REH cell (cell line): Measurements from ENCODE around the gene AOAH.

- PRO-cap = no peak
These were observed 36.9 kb downstream of the GARS1 start for GRCh38 chr7:30631368-30632155.

DNA sequence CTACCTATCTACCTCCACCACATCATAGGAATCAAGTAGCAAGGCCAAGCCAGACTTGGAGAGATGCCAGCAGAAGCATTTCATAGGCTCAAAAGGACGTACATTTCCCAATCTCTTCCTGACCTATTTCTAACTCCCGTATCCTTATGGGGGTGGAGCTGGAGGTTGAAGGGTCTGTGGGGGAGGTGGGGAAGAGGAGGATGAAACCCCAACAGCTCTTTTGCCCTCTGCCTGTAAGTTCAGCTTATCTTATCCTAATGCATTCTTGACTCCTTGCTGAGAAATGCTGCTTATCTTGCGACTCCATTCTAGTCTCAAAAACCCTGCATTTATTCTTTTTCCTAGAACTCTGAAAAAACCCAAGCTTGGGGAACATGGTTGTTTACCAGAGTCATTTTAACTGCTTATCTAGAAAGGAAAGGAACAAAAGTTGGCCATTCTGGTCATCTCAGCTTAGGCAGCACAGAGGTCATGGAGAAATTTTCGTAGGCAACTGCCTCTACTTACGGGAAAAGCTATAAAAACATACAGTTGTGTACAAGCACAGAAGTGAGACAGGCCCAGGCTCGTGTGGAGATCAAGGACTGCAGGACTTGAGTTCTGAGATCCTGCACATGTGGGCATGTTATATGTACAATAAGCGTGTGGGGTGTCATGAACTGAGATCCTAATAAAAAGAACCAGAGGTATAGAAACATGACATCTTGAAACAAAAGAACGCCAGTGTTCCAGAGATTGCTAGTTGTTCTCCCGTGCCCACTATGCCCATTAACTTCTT, 9.4 kb downstream of the INMT start:
- PRO-cap = no peak

- PRO-cap = no peak
These were observed 65.9 kb upstream of the AQP1 start for GRCh38 chr7:30845595-30846232.

GRCh38 chr7:30846233-30846833, 65.3 kb upstream of the AQP1 start:
- PRO-cap = no peak

DNA sequence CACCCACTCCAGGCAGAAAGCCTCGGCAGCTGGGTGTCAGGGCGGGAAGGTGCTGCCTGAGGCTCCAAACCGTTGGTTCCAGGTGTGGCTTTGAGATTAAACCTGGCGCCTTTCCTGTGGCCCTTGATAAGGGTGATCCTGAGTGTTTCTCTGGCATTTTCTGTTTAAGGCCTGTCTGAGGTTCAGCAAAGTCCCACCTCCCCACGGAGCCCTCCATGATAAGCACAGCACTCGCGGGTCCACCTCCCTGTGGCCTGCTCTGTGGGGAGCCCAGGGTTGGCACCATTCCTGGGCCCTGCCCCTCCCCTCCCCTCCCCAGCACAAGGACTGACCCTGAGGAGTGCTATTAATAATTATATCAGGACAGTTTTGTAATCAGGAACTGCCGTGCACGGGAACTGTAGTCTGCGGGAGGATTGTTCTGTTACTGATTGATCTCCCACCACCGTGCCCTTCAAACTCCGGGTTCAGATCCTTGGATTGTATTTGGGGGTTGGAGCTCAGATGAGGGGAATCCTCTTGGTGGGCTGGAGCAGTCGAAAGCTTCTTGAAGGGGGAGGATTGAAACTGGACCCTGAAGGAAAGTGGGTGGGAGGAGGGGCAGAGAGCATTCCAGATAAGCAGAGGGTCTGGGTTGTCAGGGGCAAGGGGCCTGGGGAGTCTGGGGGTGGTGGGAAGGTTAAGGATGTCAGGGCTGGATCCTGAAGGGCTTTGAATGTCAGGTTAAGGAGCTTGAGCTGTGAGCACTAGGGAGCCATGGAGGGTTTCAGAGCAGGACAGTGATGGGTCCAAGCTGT, 14.3 kb upstream of the AQP1 start:
- PRO-cap = no peak

DNA sequence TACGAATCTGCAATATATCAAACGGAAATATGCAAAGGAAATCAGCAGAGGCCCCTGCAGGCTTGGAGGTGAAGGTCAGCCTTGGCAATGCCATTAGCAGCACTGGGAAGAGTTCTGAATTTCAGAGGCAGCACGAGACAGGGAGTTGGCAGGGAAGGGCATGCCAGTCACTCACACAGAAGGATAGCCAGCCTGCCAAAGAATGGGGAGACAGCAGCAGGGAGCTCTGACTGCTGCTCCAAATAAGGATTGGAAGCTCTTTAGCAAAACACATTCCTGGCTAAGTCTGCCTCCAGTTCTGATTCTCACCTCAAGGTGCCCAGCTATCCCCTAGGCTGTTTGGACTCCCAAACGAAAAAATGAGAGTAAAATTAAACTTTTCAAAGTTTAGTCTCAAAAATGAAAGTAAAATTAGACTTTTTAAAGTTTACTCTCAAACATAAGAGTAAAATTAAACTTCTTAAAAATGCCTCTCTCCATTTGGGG, 188.0 kb downstream of the PDE1C start:
- PRO-cap = no peak

GRCh38 chr7:32509733-32510385, 14.6 kb downstream of the AVL9 start:
- PRO-cap = no peak

- PRO-cap = no peak
These were observed 182.4 kb downstream of the AVL9 start for GRCh38 chr7:32677692-32677987.

DNA sequence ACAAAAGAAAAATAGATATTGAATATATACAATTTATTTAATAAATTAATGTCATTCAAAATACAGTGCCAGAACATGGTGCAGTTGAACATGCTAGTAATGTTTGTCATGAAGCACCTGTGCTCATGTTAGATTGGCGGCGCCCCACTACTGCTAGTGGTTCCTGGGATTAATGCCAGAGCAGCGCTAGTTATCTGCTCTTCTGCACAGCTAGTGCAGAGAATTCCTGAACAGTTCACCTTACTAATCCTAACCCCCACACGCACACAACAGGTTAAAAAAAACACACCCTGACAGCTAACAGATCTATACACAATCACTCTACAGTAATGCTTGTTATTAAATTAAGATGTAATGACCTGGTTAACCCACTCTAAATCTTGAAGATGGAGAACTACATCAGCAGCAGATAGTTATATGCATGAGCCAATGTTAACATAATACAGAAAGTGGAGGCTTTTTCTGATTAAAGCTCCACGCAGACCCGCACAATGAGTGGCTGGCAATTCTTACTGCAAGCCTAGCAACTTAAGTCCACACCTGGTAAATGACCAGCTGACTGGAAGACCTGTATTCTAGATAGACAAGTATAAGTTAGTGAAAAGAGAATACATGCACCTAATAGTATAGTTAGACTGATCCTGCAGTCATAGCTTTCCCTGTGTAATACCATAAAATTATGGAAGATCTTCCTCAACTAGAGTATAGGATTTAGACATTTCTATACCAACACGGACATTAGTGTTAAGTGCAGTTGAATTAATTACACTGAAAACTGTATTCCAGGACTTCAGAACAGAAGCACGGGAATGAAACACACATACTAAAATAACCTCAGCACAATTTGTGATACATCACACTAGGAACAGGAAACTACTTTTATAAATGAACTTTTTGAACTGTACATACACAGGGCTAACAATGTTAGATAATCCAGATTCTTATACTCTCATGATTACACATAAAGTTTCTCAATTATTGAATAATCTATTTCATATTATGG, 23.1 kb downstream of the KBTBD2 start:
- PRO-cap = no peak

- PRO-cap = no peak
These were observed 350.6 kb upstream of the BMPER start for GRCh38 chr7:33554672-33555185.

- PRO-cap = no peak
These were observed 59.7 kb upstream of the TBX20 start for GRCh38 chr7:35313673-35313882.

DNA sequence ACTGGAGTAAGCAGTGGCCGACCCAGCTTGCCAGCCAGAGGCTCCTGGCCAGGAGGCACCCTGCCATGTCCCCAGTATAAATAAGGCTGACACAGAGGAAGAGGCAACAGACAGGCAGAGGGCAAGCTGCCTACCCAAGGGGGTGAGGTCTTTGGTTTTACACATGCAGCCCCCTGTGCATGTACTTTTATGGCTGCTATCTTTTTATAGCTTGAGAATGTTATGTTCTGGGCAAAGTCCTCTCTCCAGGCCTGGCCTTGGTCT, 102.7 kb upstream of the TBX20 start:
- PRO-cap = no peak

- PRO-cap = no peak
These were observed 33.9 kb downstream of the HERPUD2 start for GRCh38 chr7:35660963-35661486.

DNA sequence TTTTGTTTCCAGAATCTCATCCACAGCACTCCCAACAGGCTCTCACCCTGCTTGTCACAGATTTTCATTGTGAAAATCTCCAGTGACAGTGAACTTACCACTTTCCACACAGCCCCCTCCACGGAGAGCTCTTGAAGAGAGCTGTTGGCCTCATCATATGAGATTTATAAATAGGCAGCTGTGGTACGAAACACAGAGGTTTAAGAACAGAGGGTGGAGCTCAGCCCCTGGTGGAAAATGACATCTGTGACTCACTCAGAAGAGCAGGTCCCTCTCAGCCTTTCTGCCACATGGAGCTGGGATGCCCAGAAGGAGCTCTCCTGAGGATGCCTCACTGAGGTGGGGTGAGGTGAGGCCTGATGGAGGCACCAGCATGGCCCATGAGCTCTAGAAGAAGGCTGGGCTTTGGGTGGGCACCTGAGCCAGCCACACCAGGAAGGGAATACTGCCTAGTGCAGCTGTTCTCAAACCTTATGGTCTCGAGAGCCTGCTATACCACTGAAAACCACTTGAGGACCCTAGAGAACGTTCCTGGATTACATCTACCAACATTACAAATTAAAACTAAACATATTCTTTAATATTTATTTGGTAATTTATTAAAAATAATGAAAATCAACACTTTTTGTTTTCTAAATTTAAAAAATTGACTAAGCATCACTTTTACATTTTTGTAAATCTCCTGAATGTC, 25.8 kb upstream of the EEPD1 start:
- PRO-cap = no peak

GRCh38 chr7:36191233-36192035, 38.4 kb downstream of the EEPD1 start:
- PRO-cap = no peak

- PRO-cap = no peak
These were observed 66.4 kb downstream of the EEPD1 start for GRCh38 chr7:36219217-36220093.

- PRO-cap = no peak
These were observed 74.0 kb downstream of the EEPD1 start for GRCh38 chr7:36226850-36227734.

DNA sequence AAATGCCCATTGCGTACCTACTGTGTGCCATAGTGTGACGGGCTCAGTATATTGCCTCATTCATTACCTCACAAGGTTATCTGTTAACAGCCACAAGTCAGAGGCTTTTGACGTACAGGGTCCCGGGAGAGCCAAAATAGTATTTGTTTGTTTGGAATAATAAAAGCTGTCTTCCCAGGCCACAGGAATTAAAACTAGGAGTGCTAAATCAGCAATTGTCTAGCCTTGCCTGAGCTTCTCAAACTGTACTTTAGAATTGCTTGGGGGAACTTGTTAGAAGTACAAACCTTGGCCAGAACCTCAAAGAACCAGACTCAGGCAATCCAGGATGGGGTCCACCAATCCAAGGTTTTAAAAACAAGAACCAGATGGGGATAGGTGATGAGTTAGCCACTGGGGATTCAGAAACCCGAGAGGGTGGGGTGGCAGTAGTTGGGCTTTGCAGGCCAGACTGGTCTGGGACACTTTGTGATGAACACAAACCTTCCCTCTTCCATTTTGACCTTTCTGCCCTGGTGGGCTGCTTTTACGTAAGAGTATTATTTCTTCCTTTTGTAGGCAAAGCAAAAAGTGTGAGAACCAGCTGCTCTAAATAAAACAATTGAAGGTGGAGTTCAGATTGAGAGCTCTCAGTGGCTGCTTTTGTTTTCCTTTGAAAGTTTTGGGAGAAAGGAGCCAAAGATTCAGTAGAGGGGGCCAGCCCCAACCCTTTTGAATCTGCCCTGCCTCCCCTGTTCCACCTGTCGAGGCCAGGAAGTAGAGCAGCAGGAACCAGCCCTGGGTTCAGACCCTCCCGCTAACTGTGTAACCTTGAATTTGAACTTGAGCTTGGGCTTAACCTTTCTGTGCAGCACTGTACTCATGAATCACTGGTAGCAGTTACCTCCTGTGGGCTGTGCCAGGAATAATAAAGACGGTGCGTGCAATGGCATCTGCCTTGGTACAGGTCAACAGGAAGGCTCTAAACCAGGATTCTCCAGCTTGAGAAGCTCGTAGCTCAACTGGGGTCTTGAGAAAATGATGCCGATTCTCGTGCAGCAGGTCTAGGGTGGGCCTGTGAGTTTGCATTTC, 90.2 kb downstream of the MATCAP2 start:
- PRO-cap = no peak

DNA sequence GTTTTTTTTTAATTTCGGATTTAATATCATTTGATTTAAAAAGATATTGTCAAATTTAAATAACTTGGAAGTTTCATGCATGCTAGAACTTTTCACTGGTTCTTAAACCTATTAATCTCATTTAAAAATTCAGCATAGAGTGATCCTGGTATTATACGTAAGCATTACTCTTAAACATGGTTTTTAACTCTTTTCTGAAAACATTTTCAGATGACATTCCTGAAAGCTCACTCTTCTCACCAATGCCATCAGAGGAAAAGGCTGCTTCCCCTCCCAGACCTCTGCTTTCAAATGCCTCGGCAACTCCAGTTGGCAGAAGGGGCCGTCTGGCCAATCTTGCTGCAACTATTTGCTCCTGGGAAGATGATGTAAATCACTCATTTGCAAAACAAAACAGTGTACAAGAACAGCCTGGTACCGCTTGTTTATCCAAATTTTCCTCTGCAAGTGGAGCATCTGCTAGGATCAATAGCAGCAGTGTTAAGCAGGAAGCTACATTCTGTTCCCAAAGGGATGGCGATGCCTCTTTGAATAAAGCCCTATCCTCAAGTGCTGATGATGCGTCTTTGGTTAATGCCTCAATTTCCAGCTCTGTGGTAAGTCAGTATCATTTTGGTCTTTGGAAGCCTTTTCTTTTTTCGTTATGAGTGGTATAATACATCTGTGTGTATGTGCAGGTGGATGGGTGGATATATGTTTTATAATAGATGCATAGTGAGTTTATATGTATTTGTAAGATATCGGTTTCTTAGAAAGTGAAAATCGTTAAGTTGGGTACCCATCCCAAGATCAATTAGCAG, 16.5 kb downstream of the ANLN start:
- PRO-cap = no peak

DNA sequence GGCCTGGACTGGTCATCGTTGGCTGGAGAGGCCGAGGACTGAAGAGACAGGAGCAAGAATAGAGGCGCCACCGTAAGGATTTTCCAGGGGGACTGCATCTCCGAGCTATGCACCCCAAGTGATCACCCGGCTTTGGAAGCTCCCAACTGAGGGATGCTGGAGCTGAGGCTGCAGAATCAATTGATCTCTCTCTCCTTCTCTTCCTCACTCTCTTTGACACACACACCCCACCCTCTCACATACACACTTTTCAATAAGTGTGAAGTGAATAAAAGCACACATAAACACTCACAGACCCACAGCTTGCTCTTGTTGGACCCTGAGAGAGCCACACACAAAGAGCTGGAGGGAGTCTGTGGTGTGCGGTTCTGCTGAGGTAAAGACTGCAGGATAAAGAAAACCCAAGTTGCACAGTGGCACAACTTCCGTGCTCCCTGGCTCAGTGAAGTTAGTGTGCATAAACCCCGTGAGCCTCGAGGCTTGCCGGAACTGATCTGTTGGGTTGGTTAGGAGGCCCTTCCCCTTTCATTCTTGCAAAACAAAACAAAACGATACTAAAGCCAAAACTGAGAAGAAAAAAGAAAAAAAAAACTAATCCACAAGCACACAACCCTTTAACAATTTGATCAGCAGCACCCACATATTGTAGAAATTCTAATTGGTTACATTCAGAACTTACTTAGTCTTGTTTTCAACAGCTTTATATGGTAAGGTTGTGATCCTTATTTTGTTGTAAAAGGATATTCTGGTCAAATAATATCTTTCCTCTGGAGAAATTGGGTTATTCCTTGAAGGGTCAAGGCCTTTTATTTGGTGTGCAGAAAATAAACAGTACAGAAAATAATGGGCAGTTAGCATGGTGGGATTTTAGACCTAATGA, at the start of gene AOAH:
TSS of gene AOAH (minus strand) at position 444 of the 880 bp plus-strand sequence.
- PRO-cap = bidirectional peak, plus-strand start at position 447 of the sequence, minus-strand start at position 203 of the sequence